ENCODE measurements around the gene C1orf116.

GRCh38 chr1:206609184-206609990, 2.9 kb downstream of the EIF2D start:
- PRO-cap: no peak
- RAMPAGE, long total RNA: no peak

DNA sequence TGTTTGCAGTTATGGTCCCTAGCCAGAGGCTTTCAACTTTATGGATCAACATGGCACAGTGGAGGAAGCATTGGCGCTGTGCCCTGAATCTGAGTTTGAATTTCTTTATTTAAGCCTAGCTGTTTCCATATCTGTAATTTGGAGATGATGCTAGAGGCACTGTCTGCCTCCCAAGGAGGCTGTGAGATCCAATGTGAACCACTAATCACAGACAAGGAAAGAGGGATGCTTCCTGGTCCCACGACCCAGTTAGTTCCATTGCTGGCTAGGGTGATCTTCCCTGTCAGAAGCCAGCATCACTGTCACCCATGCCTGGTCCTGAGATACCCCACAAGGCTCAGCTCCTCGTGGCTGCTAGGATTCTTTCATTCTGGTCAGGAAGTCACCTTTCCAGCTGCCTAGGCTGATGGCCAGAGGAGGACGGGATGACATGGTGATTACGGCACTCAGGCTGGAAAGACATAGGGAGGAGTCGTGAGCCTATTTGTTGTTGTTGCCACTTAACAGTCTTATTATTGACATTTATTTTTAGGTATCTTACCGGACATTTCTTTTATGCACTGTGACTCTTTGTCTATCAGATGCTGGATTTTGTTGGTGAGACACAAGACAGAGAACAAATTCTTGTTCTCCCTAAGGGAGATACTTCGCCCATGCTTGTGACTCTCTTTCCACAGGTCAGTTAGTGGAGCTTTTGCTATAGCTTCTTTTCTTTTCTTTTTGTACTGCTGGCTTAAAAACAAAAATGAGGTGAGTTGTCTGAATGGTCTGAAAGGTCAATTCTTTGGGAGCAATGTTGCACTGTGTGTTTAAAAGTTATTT, 20.0 kb upstream of the MAPKAPK2 start:
- PRO-cap: no peak
- RAMPAGE, long total RNA: no peak

GRCh38 chr1:206674854-206675344, 9.8 kb upstream of the MAPKAPK2 start:
- PRO-cap: no peak
- RAMPAGE, long total RNA: no peak

GRCh38 chr1:206686124-206687235, 1.8 kb downstream of the MAPKAPK2 start:
- PRO-cap: no peak
- RAMPAGE, long total RNA: no peak

DNA sequence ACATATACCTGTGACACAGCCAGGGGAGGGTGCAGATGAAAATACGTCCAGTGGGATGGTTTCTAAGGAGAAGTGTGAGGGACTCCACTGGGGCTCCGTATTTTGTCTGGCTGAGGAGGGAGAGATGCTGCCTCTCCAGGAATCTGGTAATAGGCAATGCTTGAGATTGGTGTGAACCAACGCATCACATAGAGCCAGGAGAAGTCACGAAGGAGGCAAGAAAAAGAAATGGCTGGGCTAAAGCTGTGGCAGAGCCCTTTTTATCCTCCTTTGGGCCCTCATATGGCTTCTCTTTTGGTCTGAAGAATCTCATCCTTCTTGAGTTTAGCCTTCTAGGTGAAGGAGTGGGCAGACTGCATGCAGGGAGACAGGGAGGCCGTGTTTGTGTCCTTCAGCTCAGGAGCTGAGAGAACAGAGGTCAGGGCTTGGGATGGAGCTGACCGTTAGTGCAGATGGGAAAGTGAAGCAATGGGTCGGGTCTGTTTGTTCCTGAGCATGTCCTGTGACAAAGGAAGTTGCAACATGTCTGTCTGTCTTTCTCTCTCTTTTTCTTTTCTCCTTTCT, 14.8 kb downstream of the MAPKAPK2 start:
- PRO-cap: no peak
- RAMPAGE, long total RNA: no peak

DNA sequence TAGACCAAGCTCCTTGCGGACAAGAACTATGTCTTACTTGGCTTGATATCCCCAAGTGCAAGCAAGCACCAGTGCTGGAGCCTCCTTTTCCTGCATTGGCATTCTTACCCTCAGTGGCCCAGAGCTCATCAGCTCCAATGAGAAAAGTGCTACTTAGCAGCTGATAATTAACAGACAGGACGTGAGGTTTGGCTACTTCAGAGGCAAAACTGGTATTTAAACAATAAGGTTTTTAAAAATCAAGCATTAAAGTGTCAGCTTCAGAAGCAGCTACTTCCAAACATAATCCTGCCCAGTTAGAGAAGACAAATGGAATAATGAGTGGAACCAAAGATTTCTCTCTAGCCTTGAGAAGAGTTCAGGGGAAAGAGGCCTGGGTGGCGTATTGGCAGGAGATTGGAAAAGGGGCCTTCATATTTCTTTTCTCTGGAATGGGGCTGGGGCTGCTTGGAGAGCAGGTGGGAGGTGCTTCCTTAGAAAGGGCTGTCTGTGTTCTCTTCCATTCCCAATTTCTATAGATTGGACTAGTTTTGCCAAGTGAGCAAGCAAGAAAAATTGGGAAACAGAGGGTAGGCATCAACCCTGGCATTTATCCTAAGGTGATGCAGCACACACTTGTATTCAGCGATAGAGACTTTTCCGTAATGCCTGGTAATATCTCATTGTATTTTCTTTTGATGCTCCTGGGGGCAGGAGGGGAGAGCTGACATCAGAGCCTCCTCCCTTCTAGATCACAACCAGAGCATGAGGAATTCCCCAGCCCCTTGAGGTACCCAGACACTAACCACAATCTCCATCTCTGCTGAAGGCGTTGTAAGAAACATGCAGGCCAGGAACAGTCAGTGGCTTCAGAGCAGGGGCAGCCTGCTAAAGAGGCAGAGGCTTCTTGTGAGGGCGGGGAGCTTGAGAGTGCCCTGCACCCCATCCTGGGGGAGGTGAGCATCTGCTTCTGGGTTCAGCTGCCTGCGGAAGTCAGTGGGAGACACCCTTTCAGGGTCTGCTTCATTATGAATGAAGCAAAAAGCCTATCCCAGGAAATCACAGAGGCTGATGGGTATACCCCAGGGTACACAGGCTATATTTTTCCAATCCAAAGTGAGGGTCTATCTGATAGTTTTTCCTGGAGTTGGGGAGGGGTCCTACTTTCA, 18.7 kb downstream of the MAPKAPK2 start:
- PRO-cap: no peak
- RAMPAGE, long total RNA: no peak

- PRO-cap: no peak
- RAMPAGE, long total RNA: no peak
These were observed 384 bp upstream of the IL20 start for GRCh38 chr1:206865006-206865471.

DNA sequence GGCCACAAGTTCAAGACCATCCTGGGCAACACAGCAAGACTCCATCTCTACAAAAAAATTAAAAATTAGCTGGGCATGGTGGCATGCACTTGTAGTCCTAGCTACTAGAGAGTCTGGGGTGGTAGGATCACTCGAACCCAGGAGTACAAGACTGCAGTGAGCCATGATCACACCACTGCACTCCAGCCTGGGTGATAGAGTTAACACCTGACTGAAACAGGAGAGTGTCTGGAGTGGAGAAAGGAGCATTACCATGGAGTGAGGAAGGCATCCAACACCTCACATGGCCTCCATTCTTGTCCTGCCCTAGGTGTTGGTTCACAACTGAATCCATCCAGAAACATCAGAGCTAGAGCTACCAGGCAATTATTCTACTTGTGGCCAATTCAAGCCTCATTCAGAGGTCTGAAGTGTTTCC, 345 bp downstream of the FCMR start:
- PRO-cap: no peak
- RAMPAGE, long total RNA: no peak

DNA sequence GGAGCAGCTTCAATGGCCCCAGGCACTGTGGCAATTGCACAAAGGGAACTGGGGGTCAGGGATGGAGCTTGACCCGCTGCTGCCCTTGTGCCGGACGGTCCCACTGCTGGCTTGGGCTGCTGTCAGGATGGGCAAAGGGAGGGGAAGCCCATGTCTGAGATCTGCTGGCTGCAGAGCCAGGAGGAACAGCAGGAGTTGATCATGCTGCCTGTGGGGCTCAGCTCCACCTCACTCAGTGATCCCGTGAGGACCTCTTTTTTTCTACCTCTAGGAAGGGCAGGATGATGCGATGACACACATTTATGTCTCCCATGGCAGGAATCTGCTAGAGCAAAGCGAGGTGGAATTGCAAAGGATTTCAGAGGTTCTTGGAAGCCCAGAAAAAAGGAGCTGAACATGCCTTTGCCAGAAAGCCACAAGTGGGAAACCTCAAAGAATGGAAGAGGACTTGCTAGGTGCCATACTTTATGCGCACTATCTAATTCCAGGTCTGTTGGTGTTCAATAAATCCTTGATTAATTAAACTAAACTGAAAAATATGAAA, 891 bp downstream of the PIGR start:
- PRO-cap: no peak
- RAMPAGE, long total RNA: no peak

DNA sequence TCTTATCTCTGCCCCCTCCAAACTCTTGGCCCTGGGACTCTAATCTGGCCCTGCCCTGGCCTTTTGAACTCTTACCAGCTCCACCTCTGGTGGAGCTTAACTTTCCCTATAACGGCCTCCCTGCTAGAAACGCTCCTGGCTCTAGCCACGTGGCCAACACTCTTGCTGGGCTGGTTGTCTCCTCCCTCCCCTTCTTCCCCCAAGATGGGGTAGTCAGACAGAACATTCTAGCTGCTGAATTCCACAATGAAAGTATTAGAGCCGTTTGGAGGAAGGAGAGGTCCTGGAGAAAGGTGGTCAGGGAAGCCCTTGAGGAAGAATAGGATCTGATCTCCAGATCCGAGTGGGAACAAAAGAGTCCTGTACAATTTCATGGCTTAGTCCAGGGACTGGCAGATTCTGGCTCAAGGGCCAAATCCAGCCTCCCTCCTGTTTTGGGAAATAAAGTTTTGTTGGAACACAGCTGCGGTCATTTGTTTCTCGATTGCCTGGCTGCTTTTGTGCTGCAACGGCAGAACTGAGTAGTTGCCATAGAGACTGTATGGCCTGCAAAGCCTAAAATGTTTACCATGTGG, 9.5 kb upstream of the PIGR start:
- PRO-cap: no peak
- RAMPAGE, long total RNA: no peak

- PRO-cap: no peak
- RAMPAGE, long total RNA: no peak
These were observed 29.8 kb downstream of the C1orf116 start for GRCh38 chr1:207002526-207003392.

DNA sequence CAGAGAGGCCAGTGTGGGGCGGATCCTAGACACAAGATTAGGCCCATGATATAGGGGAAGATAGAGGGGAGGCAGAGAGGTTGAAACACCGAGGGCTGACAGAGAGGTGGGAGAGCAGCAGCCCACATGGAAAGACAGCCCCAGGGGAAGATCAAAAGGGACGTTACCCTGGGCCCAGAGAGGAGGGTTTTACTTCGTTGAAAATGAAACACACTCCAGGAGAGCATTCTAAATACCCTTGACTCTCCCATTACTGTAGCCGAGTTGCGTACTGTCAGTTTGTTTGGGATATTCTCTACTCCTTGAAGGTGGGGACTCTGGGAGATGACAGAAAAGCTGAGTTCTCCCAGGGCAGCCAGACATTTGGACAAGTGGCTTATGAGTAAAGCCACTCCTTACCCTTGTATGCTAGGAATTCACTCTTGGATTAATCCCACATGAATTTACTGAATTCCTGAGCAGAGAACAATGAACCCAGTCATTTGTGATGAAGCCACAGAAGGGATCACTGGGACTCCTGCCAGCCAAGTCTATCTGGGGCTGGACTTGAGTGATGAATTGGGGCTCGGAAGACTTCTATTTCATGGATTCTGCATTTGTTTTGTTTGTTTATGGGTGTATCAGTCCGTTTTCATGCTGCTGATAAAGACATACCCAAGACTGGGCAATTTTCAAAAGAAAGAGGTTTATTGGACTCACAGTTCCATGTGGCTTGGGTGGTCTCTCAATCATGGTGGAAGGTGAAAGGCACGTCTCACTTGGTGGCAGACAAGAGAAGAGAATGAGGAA, 25.2 kb downstream of the C1orf116 start:
- PRO-cap: no peak
- RAMPAGE, long total RNA: no peak

DNA sequence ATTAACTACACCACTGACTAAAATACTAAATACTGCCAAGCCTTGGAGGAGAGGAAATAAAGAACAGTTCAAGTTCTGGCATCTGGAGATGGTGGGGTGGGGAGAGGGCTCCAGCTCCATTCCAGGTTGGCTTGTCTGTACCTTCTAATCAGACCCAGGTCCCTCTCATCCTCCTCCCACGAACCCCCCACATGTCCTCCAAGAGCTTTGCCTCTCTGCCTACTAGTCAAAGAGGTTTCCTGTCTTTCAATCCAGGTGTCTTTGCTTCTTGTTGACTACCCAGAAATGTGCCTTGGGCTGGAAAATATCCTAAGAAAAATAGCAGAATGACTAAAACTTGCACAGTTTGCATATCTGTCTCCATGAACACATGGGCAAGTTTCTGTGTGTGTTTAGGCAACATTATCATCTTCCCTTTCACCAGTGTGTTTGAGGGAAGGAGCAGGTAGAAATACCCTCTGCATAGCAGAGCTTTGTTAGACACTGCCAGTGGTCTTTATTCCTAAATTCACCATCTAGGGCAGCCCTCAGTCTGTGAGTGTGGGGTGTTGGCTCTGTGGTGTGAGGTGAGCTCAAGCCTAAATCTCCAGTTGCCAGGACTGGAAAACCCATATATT, 1.6 kb downstream of the C1orf116 start:
- PRO-cap: no peak
- RAMPAGE, long total RNA: no peak

- PRO-cap: no peak
- RAMPAGE, long total RNA: no peak
These were observed at the start of gene C1orf116 for GRCh38 chr1:207032339-207033187. C1orf116 (minus strand) TSS chr1:207032756.

DNA sequence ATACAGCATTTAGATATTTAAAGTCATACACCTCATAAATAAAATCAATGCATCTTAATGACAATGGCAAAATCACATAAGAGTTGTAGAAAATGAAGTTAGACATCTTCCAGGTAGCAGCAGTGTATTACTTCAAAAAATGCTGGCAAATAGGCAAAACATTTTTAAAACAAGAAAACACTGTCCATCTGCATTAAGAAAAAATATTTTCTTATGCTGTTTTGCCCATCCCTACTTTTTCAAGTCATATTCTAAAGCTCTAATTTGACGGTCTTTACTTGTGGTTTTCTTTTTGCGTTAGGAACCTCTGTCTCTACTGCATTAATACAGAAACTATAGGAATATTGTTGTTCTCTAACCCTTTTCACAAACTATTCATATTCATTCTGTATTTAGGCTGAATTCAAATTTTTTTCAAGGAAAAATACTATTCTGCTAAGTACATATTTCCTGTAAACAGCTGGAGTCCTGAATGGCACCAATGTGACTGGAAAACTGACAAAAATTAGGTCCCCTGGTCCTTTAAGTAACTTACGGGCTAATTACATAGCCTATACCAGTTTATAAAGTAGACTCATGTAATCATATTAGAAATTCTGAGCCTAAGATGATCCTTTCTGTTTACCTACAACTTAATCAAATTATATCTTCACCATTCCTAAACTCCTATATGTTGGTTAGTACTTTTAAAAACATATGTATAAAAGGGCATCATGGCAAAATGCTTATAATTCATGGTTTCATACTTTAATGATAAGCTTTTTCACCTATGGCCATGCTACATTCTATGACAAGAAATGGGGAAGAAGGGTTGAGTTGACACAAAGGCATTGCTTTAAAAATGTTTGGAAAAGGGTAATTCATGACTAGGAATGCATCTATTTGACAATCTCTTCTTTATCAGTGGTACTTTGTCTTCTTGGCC, 6.9 kb downstream of the YOD1 start:
- PRO-cap: no peak
- RAMPAGE, long total RNA: no peak

GRCh38 chr1:207063490-207064066, 10.5 kb downstream of the PFKFB2 start:
- PRO-cap: no peak
- RAMPAGE, long total RNA: no peak

GRCh38 chr1:207240766-207241093, 80.7 kb upstream of the CD55 start:
- PRO-cap: no peak
- RAMPAGE, long total RNA: no peak

GRCh38 chr1:207321149-207321387, 410 bp upstream of the CD55 start:
- PRO-cap: bidirectional peak, plus-strand start at chr1:207321684, minus-strand start at chr1:207321247
- RAMPAGE, long total RNA: no peak

GRCh38 chr1:207363216-207364350, 42.1 kb downstream of the CD55 start:
- PRO-cap: no peak
- RAMPAGE, long total RNA: no peak

DNA sequence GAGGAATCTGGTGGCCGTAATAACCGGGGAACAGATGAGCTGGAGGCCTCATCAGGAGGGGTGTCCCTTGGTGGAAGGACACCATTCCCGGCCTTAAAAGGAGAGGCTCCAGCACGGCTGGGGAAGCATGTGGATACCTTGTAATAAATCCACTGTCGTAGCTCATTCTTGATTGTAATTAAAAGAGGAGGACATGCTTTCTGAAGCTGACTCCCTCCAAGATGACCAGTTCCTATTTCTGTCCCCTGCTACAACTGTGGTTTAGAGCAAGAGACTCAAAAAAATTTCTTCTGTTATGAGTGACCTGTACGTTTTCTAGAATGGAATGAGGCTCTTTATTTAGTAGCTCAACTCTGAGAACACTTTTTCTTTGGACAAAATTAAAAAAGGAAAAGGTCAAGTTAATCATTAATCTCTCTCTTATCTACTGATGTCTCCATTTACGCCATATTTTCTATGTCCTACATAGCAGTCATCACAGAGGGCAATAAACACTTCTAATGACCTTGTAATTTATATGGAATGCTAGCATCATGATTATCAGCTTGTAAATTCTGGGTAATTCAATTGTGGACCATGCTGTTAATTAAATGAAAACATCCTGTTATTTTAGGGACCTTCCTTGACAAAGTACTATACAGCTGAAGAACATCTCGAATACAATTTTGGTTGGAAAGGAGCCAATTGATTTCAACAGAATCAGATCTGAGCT, 13.9 kb upstream of the CD46 start:
- PRO-cap: no peak
- RAMPAGE, long total RNA: no peak